A673 (cell line): ENCODE measurements around the gene PLPP6.

DNA sequence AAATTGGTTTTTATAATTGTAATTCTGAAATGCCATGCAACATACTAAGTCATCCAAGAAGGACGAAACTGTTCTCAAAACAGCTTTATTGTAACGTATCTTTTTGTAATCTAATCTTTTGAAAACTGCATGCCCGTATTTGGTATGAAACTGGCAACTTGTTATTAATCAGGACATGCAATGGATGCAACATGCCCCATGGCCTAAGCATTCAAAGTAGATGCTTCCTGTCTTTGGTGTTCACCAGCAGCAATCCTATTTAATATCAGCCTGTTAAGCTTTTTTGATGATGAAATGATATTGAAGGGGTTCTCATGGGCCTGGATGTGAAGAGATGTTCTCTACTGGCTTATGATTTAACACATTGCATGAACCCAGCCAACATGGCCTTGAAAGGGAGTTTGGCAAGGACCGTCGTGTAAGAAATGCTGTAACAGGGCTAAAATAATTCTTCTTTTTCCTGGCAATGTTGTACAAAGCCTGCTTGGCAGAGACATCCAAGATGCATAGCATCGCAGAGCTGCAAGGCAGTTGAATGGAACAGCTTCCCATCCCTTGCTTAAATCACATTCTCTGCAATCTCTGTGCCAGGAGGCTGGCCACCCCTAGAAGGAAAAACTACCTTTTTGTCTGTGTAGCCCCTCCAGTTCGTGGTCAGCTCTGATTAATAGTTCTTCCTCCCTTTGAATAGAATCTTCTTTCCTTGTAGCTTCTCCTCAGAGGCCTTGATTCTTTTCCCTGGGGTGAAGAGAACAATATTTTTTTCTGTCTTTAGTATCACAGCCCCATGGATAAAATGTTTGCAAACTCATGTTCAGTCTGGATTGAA, 111.3 kb downstream of the SMARCA2 start:
- PRO-cap: no peak

GRCh38 chr9:2241509-2241850, 226.3 kb downstream of the SMARCA2 start:
- PRO-cap: no peak

DNA sequence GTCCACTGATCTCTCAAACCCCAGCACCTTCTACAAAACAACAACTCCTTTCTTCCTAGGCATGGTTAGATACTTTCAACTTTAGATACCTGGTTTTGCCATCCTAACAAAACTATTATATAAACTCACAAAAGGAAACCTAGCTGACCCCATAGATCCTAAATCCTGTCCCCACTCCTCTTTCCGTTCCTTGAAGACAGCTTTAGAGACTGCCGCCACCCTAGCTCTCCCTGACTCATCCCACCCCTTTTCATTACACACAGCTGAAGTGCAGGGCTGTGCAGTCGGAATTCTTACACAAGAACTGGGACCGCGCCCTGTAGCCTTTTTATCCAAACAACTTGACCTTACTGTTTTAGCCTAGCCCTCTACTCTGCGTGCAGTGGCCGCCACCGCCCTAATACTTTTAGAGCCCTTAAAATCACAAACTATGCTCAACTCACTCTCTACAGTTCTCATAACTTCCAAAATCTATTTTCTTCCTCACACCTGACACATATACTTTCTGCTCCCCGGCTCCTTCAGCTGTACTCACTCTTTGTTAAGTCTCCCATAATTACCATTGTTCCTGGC, 264.0 kb downstream of the SMARCA2 start:
- PRO-cap: no peak

DNA sequence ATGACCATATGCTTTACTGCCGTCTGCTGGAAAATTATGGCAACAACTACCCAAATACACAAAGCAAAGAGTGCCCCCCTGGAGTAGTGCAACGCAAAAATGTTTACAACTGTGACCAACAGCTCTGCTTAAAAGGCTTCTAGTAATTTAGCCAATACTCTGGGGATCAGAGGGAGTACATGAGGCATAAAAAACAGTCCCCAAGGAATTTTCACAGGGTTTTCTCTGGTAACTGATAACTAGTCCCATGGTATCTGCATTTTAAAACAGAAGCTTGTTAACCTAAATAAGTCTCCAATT, 10.9 kb downstream of the KCNV2 start:
- PRO-cap: no peak

GRCh38 chr9:3434115-3435021, 91.4 kb downstream of the RFX3 start:
- PRO-cap: no peak

DNA sequence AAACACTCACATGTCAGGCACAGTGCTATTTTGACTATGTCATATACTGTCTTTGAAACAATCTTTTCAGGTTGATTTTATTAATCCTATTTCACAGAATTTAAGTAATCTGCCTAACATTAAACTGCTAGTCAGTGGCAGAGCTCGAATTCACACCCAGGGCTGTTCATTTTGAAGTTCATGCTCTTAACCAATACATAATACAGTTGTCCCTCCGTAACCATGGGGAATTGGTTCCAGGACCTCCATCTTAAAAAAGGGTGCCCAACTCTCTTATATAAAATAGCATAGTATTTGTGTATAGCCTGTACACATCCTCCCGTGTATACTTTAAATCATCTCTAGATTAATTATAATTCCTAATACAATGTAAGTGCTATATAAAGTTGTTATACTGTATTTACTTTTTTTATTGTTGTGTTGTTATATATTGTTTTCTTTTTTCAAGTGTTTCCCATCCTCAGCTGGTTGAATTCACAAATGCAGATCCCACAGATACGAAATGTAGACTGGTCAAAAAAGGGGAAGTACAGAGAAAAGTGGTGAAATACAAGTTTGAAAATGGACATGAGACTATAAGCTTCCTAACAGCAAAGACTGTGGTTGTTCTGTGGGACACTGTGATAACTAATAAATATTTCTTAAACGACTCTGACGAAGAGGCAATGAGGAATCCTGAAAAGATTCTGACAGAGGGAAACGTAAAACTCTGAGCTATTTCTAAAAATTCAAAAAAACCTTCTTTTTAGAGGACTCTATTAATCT, 18.2 kb downstream of the RFX3 start:
- PRO-cap: unidirectional peak, plus-strand start at position 576 of the sequence; bidirectional peak, plus-strand start outside the sequence, minus-strand start at position 632 of the sequence

DNA sequence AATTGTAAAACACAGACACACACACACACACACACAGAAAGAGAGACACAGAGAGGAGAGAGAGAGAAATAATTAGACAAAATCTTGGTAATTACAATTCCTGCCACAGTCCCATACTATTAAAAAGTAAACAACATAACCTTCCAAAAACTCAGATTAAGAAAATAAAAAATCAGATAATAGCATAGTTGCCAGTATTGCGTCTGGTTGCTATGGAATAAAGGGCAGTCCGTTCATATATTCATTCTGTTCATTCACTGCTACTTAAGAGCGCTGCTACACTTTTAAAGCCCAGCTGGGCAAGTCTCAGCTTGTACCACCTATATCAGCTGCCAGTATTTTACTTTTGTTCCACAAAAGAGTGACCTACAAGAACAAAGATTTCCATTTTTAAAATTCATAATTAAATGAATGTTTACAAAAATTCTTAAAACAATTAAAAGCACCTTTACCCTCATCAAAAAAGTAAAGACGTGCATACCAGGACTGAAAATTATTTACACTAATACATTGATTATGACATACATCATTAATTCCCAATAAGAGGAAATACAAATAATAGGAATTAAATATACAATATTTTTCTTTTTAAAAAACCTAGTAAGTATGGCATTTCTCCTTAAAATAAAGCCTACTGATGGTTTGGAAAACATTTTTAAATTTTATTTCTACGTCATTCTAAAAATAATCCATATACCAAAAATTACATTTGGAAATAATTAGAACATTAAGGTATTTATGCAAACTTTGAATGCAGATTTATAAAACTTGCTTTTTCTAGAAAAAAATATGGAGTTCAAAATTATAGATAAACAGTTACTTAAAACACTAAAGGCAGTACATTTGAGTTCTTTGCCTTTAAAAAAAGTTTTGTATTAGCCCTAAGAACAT, 16.6 kb downstream of the RFX3 start:
- PRO-cap: unidirectional peak, minus-strand start at position 259 of the sequence

DNA sequence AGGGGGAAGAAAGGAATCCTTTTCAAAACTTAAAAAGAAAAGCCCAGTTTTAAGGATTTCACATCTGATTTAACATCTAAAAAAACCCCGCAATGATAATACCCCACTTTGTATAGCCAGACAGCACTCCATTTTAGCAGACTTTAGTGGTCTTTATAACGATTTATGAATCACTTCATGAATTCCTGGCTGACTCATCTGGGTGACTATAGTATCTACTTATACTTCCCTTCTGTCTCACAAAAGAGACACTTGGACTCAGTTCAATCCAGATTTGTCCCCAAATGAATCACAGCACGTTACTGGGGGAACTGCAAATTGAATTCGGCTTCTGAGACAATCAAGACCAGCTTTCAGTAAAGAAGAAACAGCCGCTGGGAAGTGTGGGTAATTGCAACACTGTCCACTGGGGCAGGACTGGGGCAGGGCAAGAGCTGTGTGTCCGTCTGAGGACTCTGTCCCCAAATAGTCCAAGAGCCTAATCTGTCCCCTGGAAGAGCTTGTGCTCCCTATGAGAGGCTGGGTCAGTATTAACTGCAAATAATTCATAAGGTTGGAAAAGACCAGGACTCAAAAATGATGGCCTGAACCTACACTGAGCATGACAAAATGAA, 337.3 kb upstream of the RFX3 start:
- PRO-cap: bidirectional peak, plus-strand start at position 396 of the sequence, minus-strand start at position 138 of the sequence

DNA sequence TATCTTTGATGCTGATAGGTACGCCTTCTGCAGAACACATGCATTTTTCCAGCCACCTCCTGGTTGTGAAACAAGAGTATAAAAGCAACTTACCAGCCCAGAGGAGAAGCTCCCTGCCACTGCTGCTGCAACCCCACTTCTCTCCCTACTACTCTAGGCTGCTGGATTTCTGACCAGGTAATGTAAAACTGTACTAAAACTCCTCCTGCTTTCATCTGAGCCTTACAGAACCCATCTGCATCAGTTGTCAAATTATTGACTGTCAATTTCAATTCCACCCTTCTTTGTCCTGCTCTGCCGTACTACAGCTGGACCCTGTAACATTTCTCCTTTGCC, 233.5 kb downstream of the GLIS3 start:
- PRO-cap: no peak

DNA sequence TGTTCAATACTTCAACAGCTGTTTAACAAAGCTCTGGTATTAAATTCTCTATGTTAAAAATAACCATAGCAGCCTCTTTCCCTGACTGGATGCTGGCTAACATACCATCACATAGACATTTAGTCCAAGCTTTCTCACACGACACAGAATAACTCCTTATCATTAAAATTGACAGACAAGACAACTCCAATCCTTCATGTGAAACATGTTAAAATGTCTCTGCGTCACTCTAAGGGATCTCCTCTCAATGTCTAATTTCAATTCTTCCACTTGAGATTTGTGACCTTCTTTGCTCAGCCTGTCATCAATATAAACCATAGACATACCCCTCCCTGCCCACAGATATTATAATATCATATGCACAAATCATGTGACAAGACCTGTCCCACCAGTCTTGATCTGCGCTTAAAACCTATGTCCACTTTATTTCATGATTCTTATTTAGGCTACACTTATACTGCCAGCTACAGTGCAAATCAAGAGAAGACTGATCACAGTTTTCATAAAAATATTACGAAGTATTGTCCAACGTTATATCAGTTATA, 30.8 kb downstream of the GLIS3 start:
- PRO-cap: no peak

- PRO-cap: no peak
Observed at GRCh38 chr9:4492738-4493214, 2.5 kb downstream of the SLC1A1 start.

- PRO-cap: unidirectional peak, plus-strand start at chr9:4662154; bidirectional peak, plus-strand start at chr9:4662335, minus-strand start at chr9:4662195; bidirectional peak, plus-strand start at chr9:4662850, minus-strand start at chr9:4662832
Observed at GRCh38 chr9:4662074-4663103, at the start of gene PLPP6. TSS of gene PLPP6 (plus strand) at chr9:4662294.

DNA sequence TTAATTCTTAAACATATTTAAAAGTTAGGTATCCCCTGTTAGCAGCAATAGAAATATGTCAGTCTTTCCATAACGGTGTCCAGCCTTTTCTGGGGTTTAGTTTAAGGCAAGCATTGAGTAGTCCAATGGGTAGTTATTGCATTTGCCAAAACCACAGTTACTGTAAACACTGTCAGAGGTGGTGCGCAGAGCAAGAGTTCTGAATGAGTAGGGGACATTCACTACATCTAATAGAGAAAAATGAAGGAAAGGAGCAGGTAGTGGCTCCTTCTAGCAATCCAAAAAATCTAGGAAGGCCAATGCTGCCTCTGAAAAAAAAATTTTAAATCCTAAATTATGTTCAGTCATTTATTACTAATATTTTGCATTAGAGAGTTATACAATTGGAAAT, 630 bp upstream of the SPATA6L start:
- PRO-cap: bidirectional peak, plus-strand start at position 169 of the sequence, minus-strand start at position 91 of the sequence

DNA sequence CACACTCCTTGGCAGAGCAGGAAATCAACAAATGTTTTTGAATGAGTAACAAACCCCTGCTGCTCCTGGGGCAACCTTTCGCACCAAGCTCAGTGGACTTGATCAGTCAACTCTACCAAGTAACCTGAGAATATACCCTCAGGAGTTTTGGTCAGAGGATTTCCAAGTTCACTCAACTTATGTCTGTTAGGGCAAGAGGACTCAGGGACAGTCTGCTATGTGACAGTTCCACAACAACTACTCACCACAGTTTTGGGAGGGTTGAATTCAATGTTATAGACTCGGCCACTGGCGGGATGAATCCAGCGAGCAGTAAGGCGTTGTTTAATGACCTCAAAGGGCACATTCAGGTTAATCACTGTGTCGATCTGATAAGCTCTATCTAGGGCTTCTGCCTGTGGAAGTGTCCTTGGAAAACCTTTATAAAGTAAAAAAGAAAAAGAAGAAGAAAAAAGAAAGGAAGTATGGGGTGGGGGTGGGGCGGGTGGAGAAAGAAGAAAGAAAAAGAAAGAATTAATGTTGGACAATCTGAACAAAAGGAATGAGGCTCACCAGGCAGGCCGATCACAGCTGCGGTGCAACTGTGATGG, 22.0 kb downstream of the AK3 start:
- PRO-cap: no peak

DNA sequence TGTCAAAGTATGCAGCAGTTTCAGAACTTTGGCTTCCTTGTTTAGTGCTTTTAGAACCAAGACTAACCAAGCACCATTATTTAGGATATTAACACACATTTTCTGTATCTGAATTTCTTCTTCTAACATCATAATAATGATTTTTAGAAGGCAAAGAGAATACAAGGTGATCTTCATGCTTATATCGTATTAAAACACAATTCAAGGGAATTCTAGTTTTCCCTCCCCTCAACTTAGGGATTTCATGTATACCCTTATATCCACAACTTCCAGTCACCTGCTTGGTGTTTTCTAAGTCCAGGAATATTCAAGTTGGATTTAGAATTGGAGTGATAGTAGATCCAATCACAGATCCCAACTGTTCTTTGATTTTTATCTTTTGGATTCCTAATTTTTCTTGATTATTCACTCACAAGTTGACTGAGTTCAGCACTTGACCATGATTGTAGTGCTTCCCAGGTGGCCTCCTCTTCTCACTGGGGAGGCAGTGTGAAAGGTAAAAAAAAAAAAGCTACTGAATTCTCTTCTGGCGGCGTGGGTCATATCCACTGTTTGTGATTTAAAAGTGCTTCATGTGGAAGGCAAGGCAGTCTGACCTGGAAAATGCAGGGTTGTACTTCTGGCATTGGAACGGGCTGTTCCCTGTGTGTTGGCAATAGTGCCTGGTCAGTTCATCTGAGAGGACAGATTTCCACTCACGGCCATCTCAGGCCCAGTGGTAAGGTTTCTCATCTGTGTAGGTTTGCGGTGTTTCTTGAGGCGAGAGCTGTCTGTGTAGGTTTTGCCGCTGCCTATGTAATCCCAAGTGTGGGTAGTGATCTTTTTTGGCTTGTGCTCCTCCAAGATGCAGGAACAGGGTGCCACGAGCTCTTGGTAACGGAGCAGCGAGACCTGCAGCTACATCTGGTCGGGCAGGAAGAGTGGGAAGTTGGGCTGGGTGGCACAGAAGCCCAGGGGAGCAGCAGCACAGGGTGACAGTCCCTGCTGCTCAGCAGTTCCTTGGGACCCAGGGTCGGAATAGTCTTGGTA, 10.8 kb downstream of the RCL1 start:
- PRO-cap: no peak

DNA sequence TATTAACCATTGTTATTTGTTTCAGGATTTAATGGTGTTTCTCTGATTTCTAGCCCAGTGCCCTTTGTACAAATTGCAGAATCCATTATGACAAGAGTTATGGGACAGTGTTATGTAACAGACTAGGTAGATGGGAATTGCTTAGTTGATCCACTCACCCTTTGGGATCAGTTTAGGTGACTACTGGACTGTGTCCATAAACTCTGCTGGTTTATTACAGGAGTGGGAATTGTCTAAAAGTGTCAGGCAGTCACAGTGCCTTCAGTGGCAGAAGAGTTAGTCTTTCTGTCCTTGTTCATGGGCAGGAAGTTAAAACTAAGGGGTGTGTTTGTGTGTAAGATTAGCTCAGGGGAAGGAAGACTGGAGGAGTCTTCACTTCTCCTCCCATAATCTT, 29.3 kb downstream of the RCL1 start:
- PRO-cap: no peak

DNA sequence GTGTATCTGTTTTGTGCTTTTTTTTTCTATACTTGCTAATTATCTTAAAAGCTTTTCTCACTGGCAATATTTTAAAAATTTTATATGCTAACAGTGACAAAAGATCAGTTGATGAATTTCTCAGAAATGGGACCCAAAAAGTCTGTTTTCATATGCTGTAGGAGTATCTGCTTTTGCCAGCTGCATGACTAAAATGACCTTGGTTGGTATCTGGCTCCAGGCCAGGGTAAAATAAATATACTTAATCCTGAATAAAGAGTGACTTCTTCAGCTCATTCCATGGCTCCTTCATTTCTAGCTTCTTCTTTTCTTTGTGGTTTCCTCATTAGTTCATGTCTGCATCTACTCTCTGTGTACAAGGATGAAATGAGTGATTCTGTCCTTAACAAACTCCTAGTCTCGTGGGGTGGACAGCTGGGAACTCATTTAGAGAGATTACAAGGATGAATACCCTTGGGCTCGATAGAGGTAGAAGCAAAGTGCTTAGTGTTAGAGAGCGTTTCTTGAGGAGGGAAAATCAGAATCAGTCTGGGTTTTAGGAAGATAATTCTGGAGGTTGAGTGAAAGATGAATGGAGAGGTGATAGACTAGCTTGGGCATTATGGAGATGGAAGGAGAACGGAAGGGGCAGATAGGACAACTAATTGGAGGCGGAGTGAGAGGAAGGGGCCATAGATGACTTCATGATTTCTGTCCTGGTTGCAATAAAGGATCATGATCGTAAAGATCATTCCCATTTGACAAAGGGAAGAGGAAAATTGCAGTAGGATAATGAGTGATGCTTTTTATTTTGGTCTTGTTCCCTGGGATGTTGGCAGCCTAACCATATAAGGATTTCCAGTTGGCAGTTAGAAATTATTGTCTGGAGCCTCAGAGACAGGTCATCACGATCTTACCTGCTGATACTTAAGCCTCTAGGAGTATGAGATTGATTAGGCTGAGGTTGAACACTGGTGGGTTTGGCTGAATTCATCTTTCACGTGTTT, 36.2 kb downstream of the RCL1 start:
- PRO-cap: no peak

DNA sequence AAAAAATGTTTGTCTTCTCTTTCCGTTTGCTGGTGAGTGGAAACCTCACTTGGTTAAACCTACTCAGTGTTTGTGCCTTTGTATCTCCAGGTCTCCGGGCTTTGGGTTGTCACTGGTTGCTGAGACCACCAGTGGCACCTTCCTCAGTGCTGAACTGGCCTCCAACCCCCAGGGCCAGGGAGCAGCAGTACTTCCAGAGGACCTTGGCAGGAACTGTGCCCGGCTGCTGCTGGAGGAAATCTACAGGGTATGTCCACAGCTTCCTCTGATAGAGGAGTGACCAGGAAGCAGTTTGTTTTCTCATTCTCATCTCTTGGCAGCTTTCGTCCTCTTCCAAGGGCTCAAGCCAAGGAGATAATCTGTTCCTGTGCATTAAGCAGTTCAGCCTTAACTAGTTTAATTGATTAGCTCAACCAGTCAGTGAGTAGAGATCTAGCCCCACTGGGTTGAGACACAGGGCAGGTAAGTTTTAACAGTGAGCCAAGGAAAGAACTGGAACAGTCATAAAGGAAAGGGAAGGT, 51.8 kb downstream of the RCL1 start:
- PRO-cap: no peak

DNA sequence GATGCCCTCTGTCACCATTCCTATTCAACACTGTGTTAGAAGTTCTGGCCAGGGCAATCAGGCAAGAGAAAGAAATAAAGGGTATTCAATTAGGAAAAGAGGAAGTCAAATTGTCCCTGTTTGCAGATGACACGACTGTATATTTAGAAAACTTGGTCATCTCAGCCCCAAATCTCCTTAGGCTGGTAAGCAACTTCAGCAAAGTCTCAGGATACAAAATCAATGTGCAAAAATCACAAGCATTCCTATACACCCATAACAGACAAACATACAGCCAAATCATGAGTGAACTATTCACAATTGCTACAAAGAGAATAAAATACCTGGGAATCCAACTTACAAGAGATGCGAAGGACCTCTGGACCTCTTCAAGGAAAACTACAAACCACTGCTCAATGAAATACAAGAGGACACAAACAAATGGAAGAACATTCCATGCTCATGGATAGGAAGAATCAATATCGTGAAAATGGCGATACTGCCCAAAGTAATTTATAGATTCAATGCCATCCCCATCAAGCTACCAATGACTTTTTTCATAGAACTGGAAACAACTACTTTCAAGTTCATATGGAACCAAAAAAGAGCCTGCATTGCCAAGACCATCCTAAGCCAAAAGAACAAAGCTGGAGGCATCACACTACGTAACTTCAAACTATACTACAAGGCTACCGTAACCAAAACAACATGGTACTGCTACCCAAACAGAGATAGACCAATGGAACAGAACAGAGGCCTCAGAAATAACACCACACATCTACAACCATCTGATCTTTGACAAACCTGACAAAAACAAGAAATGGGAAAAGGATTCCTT, 80.2 kb downstream of the INSL6 start:
- PRO-cap: no peak

GRCh38 chr9:5111907-5112561, 73.4 kb downstream of the INSL6 start:
- PRO-cap: no peak